AG04449 (cell line): ENCODE measurements around a stretch of chr12.

- RRBS: no CpG with 5 or more reads among the region's 3 CpGs
These were observed 73.7 kb downstream of the ANKS1B start for GRCh38 chr12:99911068-99911357.

GRCh38 chr12:100329625-100330398 lies 27.1 kb upstream of the SLC17A8 start:
- RRBS: no CpG with 5 or more reads among the region's 4 CpGs

DNA sequence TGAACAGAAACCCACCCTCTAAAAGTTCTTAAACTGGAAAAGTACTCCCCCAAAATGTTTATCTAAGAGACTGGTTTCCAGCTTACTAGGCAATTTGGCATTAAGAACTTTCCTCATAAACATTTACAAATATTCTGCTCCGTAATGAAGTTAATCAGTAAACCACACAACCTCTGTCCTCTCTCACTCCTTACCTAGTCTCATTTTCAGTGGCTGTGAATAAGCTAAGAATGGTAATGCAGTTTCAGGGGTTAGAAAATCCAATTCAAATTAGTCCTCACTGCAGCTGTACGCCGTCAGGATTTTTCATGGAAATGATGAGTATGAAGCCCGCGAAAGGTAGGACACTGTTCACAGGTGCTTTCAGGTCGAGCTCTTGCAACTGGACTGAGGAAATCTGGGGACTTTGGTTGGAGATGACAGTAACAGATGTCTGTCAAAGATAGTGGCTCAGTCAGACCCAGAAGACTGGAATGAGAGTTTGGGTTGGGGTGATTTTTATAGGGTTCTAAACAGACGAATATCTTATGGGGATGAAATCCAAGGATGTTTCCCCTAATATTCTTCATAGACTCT lies 29.6 kb downstream of the NR1H4 start:
- RRBS: no CpG with 5 or more reads among the region's 7 CpGs

DNA sequence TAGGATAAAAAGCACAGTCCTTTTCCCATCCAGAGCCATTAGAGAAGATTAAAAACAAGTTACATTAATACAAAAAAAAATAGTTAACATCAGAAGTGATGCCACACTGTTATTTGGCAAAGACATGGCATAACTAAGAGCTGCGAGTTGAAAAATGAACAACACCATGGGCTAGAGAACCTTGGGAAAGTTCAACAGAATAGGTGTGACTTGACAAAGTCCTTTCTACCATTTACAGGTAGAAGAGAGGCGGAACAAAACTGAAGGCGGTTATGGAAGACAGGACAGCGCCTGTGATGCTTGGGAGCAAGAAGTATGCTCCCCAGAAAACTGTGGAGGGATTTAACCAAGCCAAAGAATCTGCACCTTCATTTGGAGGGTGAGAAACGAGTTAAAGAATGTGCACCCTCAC lies 995 bp downstream of the ARL1 start:
- RRBS: no CpG with 5 or more reads among the region's 5 CpGs

GRCh38 chr12:101527527-101528241 lies 52.5 kb downstream of the SPIC start:
- RRBS: no CpG with 5 or more reads among the region's 13 CpGs

DNA sequence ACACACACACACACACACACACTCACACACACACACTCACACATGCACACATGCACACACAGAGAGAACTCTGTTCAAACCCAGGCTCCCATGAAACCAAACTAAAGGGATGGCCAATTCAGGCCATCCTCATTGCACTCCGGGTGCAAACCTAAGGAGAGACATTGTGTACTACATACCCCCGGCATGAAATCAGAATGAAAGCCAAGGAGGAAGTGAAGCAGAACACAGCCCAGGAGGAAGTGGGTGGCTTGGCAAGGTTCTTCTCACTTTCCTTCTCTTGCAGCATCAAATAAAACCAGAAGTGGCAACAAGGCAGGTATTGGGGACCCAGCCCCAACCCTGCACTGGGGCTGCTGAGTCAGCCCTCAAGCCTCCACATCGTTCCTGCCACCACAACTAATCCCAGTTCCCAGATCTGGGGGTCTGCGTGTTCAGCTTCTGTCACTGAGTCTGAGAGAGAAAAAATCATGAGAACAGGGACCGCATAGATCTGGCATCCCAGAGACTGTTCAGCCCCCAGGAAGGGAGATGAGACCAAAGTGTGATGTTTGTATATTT lies 26.0 kb upstream of the CHPT1 start:
- RRBS: no CpG with 5 or more reads among the region's 5 CpGs

DNA sequence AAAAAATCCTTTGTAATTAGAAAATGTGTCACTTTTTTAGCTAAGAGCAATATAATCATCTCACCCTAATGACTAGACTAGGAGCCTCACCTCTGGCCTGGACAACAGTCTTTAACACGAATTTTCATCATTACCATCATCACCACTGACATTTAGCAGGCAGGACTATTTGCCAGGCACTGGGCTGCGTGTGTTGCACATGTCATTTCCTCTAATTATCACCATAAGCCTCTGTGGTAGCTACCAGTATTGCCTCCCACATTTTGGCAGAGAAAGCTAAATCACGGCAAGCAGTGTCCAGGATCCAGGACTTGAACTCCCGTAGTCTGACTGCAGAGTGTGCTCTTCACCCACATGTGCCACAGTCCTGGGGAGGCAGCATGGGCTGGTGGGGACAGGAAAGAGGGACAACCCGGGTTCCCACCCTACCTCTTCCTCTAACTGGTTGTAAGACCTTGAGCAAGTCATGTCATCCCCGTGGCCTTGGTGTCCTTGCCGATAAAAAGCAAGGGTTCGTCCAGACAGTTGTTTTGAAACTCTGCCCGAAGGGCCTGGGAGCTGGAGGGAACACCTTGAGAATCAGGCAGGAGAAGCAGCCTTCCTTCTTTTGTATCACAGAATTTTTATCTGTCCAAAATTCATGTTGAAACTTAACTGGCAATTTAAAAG lies 4.9 kb upstream of the SYCP3 start:
- RRBS: no CpG with 5 or more reads among the region's 9 CpGs

DNA sequence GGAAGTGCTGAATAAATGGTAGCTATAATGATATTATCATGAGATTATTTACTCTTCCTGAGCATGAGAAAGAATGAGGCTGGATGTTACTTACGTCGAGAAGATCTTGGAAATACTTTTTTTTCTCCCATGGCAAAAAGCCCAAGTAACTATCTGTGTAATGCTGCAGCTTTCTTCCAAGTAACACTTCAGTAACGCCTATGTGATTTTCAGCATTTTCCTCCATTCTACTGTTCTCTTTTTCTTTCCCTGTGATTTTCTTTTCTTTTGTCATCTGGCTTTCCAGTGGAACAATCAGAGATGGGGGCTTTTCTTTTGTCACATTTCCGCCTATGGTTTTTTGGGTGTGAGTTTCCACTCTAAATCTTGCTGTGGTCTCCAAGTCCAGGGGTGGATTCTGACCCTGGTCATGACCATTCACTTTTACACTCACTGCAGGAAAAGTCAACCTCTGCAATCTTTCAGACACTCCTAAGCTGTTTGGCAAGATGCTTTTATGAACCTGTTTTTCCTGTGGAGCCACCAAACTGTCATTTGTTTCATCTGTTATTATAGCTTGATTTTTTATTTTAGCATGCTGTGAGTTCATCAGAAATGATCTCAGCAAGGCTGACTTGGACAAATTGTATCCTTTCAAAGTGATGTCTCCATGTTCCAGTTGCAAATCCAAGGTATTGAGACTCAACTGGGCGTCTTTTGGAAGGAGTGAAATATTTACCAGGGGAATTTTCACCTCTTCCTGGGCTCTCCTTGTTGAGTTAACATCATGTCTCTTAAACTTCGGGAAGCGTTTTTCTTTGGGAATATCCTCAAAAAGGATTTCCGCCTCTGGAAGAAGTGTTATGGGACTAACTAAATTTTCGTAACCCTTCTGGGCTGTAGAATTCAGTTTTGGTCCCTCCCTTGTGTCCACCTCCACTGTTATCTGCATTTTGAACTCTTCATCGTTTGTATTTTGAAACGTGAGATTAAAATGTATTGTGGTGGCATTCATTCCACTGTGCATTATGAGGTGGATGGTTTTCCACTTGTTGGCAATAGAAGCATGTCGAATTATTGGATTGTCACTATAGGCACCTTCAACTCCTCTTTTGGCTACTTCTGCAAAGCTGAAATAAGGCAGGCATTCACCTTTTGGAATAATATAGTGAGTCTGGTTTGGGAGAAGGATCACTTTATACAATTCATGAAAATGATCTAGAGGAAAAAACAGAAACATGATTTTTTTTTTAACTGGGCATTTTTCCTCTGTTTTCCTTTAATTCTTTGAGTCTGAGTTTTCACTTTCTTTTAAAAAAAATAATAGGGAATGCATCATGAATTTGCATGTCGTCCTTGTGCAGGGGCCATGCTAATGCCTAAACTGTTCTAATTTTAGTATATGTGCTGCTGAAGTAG lies 25.3 kb upstream of the SYCP3 start:
- RRBS: no CpG with 5 or more reads among the region's 13 CpGs

DNA sequence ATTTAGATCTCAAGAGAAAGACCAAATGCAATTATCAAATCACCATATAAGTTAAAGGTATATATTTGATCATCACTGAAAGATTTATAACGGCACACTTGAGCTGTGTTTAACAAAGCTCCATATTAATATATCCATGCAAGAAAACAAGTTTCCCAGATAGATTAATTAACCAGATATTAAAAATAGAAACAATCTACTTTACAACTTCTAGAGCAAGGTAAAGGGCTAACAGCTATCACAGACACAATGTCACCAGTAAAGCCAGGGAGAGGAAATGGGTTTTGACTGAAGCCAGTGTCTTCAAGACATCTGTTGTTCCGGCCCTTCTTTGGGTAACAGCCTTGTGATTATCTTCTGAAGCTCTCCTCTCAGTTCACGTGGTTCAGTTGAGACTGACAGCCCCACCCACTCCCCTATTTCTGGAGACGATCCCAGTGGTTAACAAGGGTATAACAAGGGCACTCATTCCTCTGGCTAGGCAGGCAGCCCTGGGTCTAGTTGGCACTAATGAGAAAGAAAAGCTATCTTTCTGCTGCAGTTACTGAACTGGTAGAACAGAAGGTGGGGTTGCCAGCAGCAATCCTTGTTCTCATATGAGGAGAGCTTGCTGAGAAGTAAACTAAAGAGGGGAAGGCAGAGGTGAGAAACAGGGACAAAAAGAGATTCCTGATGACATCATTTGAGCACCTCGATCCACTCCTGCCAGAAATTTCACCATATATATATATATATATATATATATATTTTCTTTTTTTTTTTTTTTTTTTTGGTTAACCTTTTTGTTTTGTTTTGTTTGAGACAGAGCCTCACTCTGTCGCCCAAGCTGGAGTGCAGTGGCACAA lies 6.8 kb downstream of the GNPTAB start:
- RRBS: no CpG with 5 or more reads among the region's 6 CpGs

DNA sequence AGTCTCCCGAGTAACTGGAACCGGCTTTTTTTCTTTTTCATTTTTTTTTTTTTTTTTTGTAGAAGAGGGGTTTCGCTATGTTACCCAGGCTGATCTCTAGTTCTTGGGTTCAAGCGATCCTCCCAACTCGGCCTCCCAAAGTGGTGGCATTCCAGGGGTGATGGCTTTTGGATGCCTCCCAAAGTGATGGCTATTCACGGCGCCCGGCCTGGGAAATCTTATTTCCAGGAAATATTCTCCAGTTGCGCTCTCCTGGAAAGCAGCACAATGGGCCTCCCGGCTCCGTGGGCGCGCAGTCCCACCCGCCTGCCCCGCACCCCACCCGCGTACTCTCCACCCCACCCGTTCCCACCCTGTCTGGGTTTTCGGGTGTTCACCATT lies 690 bp upstream of the DRAM1 start:
- RRBS: 16% methylated on average over 3 of the region's 19 CpGs

- RRBS: no CpG with 5 or more reads among the region's 5 CpGs
These were observed 54.3 kb downstream of the DRAM1 start for GRCh38 chr12:101931337-101932330.

GRCh38 chr12:101935846-101937103 lies 58.9 kb downstream of the DRAM1 start:
- RRBS: no CpG with 5 or more reads among the region's 11 CpGs

DNA sequence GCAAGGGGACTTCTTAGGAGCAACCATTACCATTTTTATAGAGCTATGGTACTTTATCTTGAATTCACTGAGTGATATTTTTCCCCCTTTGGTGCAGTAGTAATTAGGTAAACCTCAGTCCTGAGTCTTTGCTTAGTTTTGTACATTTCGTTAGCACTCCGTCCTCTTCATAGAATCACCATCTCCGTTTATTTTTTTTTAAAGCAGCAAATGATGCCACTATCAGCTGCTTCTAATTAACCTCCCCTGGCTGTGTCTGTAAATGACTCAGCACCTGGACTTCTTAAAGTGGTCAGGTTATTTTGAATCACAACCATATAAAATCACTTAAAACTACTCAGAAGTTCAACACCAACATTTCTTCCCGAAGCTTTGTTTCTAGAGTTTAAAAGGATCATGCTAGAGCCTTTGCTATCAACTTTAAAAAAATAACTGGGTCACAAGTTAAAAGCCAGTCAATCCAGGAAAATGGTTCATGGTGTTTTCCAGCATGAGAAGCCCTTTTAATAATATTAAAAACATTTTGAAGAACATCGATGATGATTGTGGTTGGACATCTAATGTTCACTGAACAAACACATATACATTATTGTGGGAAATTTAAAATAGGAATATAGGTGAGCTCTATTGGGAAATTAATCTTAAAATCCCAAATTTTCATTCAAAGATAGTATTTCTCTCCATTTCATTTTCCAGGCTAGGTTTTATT lies 6.2 kb upstream of the WASHC3 start:
- RRBS: no CpG with 5 or more reads among the region's 5 CpGs

GRCh38 chr12:102142911-102143335 lies 22.9 kb downstream of the PARPBP start:
- RRBS: no CpG with 5 or more reads among the region's 7 CpGs

DNA sequence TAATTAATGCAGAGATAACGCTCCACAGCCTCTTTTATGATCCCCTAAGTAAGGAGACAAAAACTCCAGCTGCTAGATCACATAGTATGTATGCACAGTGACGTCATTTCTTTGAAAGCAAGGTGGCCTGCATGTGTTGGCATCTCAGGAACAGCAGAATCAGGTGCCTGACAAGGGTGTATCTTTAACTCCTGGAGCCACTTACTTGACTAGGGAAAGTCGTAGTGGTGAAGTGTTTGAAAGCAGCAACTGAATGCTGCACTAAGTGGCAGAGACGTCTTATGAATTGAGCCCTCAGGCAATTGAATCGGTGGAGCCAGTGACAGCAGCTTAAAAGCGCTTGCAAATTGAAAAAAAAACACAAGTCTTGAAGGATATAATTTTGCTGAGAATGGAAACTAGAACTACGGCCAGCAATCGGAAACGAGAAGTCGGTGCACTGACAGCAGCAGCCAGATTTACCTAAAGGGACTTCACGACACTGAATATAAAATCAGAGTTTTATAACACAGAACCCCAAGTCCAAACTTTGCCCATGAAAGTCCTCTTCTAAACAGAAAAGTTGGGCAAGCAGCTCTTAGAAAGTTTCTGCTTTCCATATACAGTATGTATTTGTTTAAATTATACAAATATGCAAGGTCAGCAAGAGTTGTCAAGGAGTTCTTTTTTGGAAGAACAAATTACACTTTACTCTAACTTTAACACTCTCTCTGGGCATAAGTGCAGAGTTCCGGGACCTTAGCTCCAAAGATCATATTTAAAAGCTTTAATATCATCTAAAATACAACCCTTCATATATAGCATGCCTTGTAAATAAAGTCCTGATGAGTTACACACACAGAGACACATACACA lies 1.1 kb downstream of the IGF1 start:
- RRBS: no CpG with 5 or more reads among the region's 12 CpGs

DNA sequence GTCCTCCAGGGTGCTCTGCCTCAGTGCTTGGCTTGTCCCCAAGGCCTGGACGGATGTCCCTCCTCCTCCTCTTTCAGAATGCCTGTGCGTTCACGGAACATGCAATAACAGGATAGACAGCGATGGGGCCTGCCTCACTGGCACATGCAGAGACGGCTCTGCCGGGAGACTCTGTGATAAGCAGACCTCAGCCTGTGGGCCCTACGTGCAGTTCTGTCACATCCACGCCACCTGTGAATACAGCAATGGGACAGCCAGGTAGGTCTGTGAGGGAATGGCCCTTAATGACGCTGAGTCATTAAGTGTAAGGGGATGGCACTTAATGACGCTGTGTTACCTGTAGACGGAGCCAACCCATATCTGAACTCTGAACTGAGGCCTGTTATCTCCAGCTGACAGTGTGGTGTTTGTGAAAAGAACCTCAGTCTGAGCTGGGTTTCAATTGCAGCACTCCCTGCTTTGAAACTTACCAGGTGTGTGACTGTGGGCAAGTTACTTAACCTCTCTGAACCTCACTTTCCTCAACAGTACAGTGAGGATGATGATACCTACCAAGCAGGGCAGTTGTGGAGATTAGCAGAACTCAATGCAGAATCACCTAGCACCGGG lies 86.9 kb downstream of the STAB2 start:
- RRBS: no CpG with 5 or more reads among the region's 12 CpGs

DNA sequence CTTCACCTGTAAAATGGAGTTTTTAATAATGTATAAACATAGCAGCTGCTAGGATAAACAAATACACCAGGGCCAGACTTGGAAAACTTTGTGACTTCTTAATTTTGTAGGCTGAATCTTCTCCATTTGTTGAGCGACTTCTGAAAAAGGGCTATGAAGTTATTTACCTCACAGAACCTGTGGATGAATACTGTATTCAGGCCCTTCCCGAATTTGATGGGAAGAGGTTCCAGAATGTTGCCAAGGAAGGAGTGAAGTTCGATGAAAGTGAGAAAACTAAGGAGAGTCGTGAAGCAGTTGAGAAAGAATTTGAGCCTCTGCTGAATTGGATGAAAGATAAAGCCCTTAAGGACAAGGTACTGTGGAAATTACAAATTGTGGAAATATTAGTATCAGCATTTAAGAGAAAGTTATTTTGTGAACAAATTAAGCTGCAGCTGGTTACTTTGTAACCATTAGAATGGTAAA lies 12.8 kb downstream of the HSP90B1 start:
- RRBS: no CpG with 5 or more reads among the region's 4 CpGs

DNA sequence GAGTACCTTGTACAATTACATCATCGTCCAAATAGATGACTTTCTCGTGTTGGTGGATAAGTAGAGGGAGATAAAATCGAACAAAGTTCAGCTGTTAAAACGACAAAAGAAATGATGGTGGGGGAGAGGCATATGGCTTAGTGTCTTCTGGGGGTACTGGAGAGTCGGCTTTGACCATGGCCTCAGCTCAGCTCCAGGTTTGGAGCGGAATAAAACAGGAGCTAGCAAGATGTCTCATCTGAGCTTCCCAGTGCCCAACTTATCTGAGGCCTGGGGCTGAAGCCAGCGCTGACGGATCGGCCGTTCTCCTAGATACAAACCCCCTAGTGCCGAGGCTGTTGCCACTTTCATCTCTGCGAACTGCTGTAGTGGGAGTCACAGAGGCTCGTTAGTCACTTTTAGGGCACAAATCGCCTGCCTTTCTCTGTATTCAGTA lies 31.8 kb downstream of the TDG start:
- RRBS: no CpG with 5 or more reads among the region's 14 CpGs

DNA sequence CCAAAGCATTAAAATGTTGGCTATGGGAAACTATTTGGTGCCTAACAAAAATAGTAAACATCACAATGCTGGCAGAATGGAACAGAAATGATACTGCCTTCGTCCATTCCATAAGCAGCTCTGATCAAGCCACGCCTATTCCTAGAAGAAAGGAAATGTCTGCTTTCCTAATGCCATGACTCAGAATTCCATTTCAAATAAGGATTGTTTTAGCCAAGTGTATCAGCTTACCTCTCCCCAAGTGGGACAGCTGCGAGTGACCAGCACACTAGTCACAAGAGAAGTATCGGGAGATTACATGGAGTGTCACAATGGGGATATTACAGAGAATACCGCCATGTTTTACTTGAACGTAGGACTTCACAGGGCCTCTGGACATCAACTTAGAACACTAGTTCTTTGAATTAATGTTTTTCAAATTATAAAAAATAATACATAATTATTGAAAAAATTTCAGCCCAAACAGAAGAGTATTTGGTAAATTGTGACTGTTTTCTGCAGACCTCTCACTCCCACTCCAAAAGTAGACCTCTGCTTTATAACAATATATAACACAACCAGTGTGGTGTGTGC lies 38.6 kb downstream of the GLT8D2 start:
- RRBS: no CpG with 5 or more reads among the region's 6 CpGs

- RRBS: no CpG with 5 or more reads among the region's 16 CpGs
These were observed 959 bp downstream of the NFYB start for GRCh38 chr12:104137037-104137465.